Mesothelial cell of epicardium (in vitro differentiated cells): ENCODE measurements around a stretch of chr22.

- PRO-cap: no peak
These were observed 24.0 kb downstream of the PISD start for GRCh38 chr22:31637705-31638705.

DNA sequence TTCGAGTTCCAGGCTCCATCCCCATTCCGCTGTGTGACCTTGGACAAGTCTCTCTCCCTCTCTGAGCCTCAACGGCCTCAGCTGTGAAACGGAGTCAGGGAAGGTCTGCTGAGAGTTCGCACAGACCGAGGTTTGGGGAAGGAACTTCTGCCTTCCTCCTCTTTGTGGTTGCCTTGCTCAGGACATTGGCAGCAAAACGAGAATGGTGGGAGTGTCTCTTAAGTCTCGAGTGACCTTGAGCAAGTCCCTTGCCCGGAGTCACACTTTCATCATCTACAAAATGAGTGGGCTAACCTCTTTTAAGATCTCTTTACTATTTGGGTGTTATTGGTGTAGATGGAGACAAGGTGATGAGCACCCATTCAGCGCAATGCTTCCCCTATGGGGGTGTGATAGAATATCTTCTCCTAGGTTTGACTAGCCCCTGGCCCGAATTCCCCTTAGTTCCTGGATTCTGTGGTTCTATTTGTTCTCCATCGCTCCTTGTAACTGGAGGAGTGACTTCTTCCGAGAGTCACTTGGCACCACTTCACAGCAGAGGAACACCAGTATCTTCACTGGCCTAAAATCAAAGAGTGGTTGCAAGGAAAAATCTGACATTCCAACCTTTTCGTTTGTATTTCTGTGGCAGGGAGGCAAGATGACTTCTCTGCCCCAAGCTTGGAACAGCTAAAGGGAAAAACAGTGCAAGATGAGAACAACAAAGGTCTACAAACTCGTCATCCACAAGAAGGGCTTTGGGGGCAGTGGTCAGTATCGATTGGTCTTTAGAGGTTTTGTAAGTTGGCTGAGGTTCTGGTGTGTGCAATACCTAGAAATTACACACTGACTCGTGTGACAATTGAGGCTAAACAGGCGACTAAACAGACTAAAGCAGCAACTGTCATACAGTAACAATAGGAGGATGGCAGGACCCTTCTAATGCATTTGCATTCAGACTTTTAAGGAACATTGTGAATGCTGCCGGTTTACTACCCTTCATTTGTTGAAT is 707 bp downstream of the DEPDC5 start:
- PRO-cap: no peak

- PRO-cap: no peak
These were observed 15.6 kb downstream of the SLC5A1 start for GRCh38 chr22:32058629-32059021.

- PRO-cap: no peak
These were observed 16.9 kb upstream of the C22orf42 start for GRCh38 chr22:32175884-32176566.

GRCh38 chr22:32201597-32201796 is 3.4 kb downstream of the RFPL2 start:
- PRO-cap: no peak

GRCh38 chr22:32204137-32204424 is 792 bp downstream of the RFPL2 start:
- PRO-cap: no peak

- PRO-cap: no peak
These were observed 2.1 kb upstream of the RFPL2 start for GRCh38 chr22:32206873-32207381.

DNA sequence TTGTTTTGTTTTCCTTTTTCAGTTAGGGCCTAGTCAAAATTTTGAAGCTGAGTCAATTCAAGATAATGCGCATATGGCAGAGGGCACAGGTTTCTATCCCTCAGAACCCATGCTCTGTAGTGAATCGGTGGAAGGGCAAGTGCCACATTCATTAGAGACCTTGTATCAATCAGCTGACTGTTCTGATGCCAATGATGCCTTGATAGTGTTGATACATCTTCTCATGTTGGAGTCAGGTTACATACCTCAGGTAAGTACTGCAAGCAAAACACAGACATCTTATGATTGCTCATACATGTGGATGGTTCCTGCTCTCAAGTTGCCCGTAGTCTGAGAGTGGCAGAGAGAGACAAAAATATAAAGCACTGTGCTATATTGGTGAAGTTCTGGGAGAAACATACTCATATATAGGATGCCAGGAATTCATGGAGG is 9.3 kb downstream of the FBXO7 start:
- PRO-cap: no peak

DNA sequence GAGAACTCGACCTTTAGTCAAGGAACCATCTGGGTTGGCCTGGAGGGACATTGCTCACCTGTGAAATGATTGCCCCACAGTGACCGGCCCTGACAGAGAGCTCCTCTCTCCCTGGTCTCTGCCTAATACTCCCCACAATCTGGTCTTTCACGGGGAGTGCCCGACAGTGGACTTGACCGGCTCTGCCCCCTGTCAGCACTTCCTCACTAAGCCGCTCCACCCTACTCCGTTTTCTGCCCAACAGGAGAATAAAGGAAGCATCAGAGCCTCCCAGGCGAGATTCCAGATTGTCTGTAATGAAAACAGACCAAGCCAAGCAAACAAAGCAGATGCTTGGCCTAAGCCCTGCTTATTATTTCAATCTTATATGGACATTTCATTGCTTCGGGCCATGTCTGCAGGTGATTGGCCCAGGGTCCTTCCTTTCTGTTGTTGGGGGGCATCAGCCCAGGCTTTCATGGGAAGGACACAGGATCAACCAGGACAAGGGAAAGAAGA is 87.9 kb downstream of the FBXO7 start:
- PRO-cap: no peak

GRCh38 chr22:32618041-32618738 is 143.6 kb downstream of the FBXO7 start:
- PRO-cap: no peak

GRCh38 chr22:32680113-32680636 is 121.3 kb upstream of the TIMP3 start:
- PRO-cap: no peak

GRCh38 chr22:32695337-32695969 is 106.1 kb upstream of the TIMP3 start:
- PRO-cap: no peak

GRCh38 chr22:32744958-32745780 is 56.3 kb upstream of the TIMP3 start:
- PRO-cap: no peak

- PRO-cap: no peak
These were observed 42.8 kb upstream of the TIMP3 start for GRCh38 chr22:32758668-32759109.

- PRO-cap: no peak
These were observed 12.5 kb upstream of the TIMP3 start for GRCh38 chr22:32788820-32789521.

DNA sequence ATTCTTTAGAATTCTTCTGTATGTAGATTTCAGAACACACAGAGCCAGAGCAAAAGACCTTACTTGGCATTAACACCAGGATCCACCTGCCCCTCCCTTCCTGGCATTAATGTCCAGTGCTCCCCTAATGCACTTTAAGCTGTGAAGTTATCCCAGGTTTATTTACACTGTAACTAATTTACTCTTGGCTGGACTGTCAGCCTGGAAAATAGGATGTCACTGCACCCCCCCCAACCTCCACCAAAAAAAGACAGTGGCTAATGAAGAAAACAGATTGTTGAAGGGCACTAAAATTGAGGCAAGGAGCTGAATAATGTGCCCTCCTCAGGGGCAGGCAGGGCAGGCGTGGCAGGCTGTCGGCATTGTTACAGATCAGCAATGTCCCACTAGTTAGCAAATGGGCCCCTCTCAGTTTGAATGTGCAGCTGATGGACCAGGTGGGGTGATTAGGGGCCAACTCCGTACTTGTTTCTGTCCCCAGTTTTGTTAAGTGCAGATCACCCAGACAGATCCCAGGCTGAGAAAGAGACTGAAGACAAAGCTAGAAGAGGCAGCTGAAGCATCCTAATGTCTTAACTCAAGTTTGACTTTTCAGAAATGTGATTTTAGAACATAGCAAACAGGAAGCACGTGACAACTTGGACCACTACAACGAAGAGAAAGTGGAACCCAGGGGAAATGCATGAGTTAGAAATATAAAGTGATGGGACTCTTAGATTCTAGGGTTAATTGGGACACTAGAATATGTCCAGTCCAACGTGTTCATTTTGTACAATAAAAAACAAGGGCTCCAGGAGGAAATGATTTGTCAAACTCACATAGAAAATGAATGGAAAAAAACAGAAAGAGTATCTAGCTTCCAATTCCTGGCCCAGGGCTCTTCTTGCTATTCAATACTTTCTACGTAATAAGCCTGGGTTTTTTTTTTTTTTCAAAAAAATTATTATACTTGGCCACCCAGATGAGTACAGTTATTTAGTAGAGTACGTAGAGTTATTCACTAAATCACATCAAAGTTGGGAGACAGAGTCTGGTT is 30.4 kb downstream of the TIMP3 start:
- PRO-cap: no peak

GRCh38 chr22:32967228-32967863 is 90.8 kb downstream of the SYN3 start:
- PRO-cap: no peak

DNA sequence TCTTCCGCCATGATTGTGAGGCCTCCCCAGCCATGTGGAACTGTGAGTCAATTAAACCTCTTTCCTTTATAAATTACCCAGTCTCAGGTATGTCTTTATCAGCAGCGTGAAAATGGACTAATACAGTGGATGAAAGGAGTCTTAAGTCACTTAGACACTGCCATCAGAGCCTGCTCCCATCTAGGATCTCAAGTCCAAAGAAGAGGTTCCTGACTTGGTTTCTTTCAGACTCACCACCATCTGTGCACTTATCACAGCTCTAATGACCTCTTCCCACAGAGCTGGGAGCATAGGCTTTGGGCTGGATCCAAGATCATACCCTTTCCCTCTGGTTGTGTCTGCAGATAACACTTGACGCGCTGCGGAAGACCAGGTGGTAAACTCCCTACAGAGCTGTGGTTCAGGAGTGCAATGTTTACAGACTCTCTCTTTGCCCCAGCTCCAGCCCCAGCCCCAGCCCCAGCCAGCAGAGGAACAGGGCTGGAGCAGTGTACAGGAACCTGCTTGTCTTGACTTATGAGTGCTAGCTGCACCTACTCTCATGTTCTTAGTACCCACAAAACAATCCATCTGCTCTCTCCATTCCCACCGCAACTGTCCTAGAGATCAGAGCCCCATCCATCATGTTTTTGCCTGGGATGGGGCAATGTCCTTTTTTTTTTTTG is 274.3 kb upstream of the SYN3 start:
- PRO-cap: no peak

DNA sequence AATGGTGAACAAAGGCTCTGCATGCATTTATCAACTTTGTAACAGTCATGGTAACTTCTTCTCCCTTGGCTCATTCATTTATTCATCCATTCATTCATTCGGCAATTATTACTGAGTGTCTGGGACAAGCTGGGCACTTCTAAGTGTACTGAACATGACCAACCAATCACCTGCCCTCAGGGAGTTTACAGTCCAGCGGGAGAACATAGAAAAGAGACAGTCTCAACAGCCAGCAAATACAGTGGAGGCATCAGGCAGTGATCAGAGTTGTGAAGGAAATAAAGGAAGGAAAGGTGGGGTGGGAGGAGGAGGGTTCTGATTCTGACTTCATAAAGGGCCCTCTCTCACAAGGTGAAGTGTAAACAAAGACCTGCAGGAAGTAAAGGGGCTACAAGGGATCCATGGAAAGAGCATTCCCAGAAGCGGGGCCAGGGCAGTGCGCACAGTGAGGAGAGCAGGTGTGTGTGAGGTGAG is 195.6 kb downstream of the LARGE1 start:
- PRO-cap: no peak

DNA sequence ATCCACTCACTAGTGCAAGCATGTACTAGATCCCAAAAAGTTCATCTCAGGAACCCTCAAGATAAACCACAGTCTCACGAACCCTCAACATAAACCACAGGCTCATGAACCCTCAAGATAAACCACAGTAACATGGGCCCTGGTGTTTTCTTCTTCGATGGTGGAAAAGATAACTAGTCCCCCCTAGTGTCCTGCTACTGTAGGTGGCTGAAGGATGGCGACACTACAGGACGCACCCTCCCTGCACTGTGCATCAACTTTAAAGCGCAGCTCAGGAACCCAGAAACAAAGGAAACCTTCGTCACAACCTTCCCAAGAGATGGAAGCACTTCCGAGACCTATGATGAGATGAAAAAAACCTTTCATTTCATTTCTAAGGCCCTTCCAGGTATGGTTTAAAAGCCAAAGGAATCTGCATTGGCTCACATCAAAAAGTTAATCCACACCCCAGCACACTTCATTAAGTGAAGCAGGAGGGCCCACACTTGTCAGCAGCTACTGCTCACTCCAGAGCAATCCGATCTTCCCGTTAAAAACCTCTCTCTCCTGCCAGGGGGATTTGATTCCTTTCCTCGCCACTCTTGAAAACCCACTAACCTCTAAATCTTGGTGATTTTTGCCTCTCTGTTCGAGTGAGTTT is 2.4 kb downstream of the LARGE1 start:
- PRO-cap: no peak